WTC11 (cell line): ENCODE measurements around a stretch of chr18.

DNA sequence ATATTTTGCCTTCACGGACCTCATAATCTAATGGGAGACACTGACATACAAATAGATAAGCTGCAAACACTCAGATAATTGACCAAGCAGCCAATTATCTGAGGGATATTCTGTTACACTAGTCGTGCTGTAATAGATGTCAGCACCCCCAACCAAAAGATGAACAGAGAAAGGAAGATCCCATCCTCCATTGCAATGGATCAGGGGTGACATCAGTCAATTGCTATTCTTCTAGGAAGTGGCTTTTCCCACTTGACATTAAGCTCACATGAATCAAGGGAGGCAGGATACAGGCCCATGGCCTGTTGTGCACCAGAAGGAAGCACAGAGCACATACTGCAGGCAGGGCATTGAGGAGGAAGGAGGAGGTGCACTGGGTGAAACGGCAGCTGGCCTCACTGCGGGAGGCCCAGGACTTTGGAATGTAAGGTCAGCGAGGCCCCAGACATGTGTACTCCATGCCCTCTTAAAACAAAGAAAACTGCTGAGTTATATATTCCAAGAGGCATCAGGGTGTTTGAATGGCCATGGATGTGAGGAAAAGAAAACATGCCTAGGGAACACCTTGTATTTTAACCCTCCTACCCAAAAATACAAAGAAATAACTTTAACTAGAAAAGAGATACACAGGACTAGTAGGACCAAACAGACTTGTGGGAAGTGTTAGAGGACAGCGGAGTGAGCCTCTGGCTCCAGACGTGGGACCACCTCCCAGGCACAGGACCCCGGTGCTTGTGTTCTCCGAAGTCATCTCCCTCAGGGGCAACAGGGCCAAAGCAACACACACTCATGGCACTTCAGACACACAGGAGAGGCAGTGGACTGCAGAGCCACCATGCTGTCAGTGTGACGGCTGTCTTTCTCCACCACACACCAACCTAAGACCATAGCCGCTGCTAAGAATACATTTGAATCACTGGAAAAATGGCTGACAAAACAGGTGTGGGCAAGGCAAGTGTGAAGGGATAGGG lies 36.2 kb downstream of the TMEM241 start:
- PRO-cap = no peak

GRCh38 chr18:23502588-23502793 lies 820 bp upstream of the RMC1 start:
- PRO-cap = no peak

DNA sequence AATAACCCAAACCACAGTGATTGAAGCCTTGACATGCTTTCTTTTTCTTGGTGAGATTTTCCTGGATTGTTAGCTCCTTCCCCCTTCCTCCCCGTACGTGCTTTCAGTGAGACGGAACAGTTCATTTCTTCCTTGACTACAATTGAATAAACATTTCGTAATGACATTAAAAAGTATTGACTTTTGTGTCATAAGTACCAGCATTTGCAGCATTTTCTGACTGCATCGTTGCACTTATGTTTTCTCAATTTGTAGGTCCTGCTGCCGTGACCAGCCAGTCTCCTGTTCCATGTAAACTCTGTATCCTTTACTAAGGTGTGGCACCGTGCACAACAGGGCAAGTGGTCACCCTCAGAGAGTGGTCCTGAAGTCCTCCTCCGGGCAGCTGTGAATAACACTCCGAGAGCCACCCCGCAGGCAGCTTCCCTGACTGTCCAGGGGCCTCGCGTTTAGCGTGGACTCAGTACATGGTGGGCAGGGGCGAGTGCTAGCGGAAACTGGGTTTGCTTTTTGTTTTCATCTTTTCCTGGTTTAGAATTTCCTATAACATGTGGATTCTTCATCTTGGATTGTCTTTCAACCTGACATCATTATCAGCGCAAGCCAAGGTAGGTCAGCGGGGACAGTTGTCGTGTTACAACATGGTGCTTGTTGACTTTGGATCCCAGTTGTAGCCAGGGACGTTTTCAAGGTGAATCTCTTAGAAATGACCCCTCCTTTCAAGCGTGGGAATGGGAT lies 20.7 kb downstream of the RMC1 start:
- PRO-cap = no peak

GRCh38 chr18:23576267-23577387 lies 9.7 kb downstream of the NPC1 start:
- PRO-cap = no peak

- PRO-cap = no peak
These were observed 7.7 kb downstream of the NPC1 start for GRCh38 chr18:23578484-23579122.

- PRO-cap = no peak
These were observed 960 bp downstream of the NPC1 start for GRCh38 chr18:23585186-23585905.

DNA sequence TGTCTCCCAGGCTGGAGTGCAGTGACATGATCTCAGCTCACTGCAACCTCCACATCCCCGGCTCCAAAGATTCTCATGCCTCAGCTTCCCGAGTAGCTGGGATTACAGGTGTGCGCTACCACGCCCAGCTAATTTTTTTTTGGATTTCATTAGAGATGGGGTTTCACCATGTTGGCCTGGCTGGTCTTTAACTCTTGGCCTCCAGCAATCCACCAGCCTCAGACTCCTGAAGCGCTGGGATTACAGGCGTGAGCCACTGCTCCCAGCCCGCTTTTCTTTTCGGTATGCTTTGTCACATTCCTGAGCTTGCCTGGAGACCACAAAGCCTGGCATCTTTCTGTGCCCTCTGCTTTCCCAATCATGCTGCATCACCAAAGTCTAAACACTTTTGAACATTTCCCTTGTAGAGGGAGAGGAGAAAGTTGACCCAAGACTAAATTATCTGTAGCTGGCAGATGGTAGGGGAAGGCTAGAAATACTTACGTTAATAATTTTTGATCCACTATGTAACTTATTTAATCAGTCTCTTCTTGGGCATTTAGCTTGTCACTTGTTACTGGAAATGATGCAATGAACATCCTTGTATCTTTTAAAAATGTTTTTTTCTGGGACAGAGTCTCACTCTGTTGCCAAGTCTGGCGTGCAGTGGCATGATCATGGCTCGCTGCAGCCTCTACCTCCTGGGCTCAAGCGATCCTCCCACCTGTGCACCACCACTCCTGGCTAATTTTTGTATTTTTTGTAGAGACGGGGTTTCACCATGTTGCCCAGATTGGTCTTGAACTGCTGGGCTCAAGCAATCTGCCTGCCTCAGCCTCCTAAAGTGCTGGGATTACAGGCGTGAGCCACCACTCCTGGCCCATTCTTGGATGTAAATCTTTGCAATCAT lies 2.7 kb upstream of the NPC1 start:
- PRO-cap = no peak

DNA sequence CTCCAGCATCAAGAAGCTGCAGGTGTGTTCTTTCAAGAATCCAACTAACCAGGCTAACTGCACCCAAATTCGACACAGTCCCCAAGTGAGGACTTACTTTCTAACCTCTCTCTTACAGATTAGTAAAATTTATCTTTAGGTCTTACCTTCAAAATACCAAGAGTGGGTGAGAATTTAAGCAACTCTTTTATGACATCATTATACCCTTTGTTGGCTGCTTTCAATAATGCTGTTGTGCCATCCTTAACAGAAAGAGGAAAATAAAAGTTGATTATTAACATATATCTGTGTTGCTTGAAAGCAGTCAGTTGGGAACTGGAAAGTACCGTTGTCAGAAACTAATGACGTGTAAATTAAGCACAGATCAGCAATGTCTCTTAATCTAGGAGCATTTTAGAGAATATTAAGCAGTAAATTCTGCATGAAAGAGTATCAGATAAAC lies 31.3 kb upstream of the NPC1 start:
- PRO-cap = no peak

DNA sequence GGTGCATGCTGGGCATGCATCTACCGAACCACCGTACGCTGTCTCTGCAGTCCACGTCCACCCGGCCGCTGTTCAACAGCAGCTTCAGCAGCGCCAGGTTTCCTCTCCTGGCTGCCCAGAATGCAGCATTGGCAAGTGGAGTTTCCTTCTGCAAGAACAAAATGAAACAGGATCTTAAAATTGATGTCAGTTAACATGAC lies 13.8 kb downstream of the ANKRD29 start:
- PRO-cap = no peak

DNA sequence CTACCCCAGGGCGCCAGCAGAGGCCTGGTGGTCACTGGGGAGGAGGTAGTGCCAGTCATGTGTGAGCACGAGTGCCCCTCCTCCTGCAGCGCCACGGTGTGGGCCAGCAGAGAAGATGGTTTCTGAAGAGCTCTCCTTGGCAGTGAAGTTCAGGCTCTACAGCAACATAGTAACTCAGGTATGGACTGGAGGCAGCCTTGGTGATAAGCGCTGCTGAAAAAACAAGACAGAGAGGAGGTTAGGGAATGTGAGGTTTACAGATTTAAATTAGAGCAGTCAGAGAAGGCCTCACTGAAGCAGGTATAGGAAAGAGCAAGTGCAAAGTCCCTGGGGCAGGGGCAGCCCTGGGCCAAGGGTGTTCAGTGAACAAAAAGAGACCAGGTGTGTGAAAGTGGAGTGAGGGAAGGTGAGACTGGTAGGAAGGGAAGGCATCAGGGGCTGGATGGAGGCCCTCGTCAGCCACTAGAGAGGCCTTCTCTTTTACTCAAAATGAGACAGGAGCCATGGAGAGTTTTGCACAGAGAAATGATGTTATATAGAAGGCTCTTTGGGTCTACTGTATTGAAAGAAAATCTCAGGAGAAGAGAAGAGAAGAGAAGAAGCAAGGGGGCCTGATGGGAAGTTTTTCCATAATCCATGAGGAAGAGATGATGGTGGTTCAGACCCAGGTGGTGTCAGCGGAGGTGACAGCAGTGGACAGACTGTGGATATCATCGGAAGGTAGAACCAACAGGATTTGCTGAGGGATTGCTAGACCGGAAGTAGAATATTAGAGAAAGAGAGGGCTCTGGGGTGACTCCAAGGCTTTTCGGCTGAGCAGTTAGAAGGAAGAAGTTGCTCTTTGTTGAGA lies 89.7 kb downstream of the LAMA3 start:
- PRO-cap = no peak

- PRO-cap = no peak
These were observed 86.7 kb upstream of the TTC39C start for GRCh38 chr18:23927843-23928346.

GRCh38 chr18:23958042-23958595 lies 56.4 kb upstream of the TTC39C start:
- PRO-cap = no peak

GRCh38 chr18:23982316-23983067 lies 32.1 kb upstream of the TTC39C start:
- PRO-cap = no peak

GRCh38 chr18:24000623-24001081 lies 13.9 kb upstream of the TTC39C start:
- PRO-cap = no peak

DNA sequence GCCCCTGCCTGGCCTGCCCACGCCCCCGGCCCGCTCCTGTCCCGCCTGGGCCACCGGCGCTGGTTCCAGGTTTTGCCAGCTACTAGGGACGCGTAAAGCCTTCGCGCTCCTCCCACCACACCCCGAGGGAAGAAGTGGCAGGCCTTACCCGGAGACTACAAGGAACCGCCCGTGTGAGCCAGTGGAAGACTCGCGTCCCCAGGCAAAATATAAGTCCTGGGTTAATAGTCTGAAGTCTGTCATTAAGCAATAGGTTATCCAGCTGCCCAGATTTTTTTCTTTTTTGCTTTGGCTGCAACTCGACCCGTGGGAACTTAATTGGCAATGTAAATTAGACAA lies 297 bp upstream of the OSBPL1A start:
- PRO-cap = bidirectional peak, plus-strand start at position 154 of the sequence, minus-strand start outside the sequence

GRCh38 chr18:24913320-24913835 lies 438.6 kb downstream of the ZNF521 start:
- PRO-cap = no peak

- PRO-cap = no peak
These were observed 437.6 kb downstream of the ZNF521 start for GRCh38 chr18:24914346-24914831.

- PRO-cap = no peak
These were observed 162.4 kb downstream of the ZNF521 start for GRCh38 chr18:25189394-25190085.

- PRO-cap = no peak
These were observed 99.6 kb downstream of the KCTD1 start for GRCh38 chr18:26448527-26449321.

DNA sequence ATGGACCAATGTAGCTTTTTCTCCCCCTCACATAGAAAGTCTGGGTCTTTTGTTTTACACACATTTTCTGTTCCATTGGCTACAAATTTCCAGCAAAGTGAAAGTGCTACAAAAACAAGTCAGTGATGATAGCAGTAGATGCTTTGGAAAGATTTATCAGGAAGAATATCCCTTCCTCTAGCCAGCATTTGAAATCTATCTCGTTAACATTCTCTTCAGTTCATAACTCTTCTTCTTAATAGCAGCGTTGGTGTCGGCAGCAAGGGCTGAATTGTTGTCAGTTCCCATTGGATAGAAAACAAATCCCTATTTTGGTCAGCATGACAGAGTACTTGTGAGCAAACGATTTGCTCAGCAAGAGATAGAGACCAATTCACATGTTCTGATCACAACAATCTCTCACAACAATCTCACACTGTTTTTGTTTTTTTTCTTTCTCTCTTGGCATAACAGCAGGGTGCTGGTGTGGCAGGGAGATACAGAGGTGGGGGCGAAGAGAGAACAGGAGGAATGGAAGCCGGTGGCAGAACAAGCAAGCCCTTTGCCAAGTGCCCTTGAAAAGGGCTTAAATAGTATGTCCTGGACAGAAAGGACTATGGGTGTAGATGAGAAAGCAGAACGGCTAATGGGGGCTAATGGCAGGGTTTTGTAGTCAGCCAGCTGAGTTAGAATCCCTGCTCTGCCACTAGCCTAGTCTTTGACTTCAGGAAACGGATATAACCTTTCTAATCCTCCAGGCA lies 102.5 kb upstream of the KCTD1 start:
- PRO-cap = no peak